Subcutaneous preadipocyte (primary cell): ENCODE results near the gene KYNU.

DNA sequence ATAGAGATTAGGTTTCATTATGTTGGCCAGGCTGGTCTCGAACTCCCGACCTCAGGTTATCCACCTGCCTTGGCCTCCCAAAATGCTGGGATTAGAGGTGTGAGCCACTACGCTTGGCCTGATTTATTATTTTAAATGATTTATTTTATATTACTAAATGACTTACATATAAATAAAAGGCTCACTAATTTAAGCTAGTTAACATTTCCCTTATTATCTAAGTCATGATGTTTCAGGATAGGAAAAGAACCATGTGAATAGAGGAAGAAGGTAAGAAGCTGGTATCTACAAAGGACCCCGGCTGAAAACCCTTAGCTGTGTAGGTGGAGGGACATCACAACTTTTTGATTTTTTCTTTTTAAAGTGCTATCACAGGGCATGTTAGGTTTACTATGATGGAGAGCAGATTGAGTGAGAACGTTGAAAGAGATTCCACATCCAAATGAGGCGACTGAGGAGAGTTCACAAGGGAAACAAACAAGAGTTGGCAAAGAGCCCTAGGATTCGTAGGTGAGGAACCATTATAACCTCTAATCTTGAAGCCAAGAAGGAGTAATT is 197.5 kb upstream of the LRP1B start:
- CAGE, long polyA plus RNA, result no peak

DNA sequence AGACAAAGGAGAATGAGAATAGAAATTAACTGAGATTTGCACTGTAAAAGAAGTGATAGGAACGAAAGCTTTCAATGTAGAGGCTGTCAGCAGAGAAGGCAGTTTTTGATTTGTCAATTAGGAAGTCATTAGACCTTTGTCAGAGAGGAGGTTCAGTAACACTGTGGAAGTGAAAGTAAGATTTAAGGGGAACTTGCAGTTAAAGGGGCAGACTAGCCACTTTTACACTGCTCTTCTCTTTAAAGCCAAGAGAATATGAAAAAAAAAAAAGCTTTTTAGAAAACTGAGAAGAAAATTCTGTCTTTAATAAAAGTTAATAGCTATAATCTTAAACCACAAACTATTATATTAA is 11.5 kb upstream of the KYNU start:
- CAGE, long polyA plus RNA, result no peak

DNA sequence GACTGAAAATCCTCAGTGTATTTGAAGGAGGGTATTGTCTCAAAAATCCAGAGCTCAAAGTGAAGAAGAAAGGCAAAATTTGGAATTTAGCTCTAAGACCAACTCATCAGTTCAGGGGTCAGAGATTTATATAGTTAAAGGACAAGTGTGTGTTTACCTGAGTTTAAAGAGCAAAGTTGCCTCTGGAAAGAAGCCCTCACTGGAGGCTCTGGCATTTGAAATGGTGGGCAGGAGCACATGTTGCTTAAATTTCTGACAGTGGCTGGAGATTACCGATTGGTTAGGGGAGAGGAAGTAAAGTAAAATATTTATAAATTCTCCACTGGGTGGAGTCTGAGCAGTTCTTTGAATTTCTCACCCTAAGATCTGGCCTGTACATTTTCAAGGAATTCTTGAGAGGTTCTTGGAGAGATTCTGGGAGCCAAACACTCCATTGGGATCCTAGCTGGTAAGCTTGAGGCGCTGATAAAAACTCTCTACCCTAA is at the start of gene KYNU:
KYNU (plus strand) TSS at position 376 of the 485 bp plus-strand sequence.
- CAGE, long polyA plus RNA, result no peak

- CAGE, long polyA plus RNA, result no peak
Measured at GRCh38 chr2:143070820-143071200, 58.4 kb upstream of the ARHGAP15 start.

- CAGE, long polyA plus RNA, result no peak
Measured at GRCh38 chr2:144183601-144184315, 148.6 kb downstream of the GTDC1 start.

GRCh38 chr2:144237808-144238266 is 94.5 kb downstream of the GTDC1 start:
- CAGE, long polyA plus RNA, result no peak

DNA sequence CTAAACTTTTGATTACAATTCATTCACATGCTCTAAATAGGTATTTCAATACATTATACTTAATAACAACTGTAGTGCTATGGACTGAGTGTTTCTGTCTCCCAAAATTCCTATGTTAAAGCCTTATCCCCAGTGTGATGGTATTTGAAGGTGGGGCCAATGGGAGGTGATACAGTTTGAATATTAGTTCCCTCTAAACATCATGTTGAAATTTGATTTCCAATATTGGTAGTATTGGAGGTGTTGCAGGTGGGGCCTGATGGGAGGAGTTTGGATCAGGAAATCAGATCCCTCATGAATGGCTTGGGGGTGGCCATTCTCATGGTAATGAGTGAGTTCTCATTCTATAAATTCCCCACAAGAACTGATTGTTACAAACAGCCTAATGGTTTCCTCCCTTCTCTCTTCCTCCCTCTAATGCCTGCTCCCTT is 64.5 kb downstream of the GTDC1 start:
- CAGE, long polyA plus RNA, result no peak

DNA sequence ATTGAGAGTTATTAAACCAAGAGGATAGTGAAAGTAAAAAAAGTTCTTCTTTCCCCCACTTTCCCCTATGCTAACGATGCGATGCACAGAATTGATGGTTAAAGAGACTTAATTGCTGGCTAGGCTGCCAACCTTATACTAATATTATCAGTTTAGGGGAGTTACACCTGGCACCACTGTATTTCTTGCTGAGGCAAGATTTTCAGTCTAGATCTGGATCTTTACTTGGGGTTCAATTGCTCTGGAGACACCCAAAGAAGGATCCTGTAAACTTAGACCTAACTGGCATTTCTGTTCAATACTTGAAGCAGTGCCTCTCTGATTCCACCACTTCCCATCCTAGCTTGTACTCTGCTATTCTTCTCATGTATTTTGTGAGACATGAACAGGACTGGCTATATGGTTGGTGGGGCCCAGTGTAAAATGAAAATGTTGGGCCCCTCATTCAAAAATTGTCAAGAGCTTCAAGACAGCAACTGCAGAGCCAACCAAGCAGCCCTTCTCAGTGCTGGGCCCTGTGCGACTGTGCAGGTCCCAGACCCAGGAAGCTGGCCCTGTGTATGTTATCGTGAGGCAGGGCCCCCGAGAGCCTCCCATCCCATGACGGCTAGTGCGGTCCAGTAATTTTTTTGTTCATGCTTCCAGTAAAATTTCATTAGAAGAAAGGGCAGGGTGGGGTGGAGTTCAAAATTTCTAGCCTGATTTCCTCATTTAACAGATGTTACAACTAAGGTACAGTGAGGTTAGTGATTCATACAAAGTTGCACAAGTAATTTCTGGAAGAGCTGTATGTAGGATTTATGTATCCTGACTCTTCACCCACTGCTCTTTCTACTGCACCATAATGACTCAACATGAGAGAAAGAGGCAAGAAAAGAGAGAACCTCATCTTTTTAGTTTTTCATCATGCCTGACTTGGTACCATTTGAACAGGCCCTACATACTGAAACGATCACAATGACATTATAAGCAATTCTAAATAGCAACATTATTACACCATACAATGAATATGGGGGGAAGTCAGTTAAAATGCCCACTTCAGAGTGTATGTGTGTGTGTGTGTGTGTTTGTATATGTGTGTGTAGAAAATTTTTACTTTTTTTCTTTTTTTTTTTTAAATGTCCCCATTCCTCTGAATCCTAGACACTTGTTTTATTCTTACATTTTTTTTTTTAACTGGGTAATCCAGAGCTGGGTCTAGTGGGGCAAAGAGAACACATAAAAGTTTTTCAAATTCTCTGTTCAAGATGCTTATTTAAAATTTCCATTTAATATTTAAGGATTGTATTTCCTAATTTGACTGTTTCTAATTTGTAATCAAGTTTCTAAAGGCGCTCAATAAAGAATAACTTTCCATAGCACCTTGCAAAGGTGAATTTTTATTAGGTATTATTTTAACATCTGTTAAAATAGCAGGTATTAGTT is 82.1 kb upstream of the GTDC1 start:
- CAGE, long polyA plus RNA, result no peak

- CAGE, long polyA plus RNA, result no peak
Measured at GRCh38 chr2:144415328-144416252, 83.3 kb upstream of the GTDC1 start.

DNA sequence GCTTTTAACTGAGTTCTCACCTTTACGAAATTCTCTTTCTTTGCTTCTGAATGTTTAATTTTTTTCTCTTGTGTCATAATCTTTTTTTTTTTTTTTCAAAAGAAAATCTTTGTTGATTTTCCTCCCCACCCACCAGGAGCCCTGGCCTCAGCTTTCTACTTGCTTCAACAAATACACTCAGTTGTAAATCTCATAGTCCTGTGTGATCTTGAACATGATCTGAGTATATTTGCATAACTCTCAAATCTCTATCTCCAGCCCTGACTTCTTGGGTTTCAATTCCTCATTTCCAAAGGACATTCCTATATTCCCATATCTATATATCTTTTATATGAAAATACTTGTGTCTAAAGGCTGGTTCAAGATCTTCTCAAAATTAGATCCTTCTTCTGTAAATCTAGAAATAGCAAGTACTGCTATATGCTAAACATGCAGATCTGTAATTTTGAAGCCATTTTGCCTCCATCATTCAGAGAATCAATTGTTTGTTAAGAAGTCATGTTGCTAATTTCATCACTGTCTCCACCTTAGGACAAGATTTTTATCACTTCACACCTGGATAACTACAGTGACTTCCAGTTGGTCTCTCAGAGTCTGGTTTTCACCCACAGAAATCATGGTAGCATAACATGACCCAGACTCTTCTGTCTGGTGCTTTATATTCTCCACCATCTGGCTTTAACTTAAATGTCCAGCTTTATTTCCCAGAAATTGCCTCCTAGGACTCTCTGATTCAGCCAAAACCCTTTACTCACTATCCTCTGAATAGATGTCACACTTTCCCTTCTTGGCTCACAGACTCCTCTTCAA is 89.5 kb upstream of the GTDC1 start:
- CAGE, long polyA plus RNA, result no peak

DNA sequence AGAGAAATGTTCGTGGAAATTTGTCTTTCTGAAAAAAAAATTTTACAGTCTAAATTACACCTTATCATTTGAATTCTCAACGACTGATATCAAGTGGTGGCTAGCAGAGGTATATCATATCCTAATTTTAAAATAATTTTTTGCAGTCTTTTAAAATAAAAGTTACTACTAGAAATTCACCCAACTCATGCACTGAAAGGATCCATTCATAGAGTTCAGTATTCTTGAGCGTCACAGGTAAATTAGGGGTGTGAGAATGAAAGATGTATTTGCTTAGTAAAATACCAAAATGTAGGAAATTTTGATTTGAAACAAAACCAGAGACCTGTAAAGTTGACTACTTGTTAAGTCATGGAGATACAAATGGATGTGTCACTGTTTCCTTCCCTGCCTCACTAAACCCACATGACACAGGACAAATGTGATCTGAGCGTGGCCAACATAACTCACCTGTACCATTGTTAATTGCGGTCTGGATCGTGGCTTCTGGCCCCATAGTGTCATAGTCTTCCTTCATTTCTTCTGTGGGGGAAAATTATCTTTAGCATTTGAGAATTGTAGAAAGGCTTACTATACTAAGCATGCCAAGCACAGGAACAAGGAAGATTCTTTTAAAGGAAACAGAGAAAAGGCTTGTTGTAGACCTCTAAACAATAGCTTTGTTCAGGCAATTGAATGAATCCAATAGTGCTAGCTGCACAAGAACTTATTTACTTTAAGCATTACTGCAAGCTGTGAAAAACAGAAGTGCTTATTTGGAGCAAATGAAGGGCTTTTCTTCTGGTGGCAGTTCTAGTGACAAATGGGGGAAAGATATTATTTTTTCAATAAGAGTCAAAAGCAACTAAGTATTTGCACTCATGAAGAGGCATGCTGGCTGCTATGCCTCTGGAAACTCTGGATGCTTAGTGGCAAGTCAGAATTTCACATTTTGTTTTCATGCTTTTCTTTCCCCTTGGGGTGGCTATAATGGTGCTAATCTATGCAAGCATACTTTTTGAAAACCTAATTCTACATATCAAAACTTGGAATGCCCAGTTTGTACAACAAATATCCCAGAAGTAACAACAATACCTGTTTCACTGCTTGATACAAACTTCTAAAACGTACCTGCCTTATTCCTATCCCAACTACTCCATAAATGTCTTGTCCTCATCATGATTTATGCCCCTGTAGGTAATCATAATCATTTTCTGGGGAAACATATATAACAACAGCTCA is 92.4 kb upstream of the GTDC1 start:
- CAGE, long polyA plus RNA, result no peak

- CAGE, long polyA plus RNA, result no peak
Measured at GRCh38 chr2:144434745-144435542, 85.0 kb downstream of the ZEB2 start.

DNA sequence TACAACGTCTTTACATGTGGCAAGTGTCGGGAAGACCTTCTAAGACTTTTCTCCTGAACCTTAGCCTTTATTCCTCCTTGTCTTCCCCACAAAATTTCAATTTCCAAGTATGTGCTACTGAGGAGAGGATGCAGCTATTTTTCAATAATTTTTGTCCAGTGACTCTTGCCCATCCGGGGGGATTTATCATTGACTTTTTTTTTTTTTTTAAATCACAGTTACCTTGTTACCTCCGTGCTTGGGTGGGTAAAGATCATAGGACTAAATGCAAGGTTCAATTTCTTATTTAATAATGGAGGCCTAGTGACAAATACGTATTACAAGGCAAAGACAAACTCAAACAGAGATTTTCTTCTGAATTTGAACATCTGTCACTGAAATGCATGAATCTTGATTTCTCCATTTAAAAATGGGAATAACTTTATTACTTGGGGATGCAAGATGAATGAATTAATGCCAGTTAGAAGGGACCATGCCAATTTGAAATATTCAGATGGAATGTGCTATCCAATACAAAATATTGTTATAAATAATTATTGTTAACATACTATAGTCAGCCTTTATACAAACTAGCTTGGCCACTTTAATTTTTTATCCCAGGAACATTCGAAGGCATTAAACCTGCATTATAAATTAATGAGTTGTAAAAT is 84.1 kb downstream of the ZEB2 start:
- CAGE, long polyA plus RNA, result no peak

- CAGE, long polyA plus RNA, result no peak
Measured at GRCh38 chr2:144459870-144460441, 60.0 kb downstream of the ZEB2 start.

- CAGE, long polyA plus RNA, result no peak
Measured at GRCh38 chr2:144466303-144467241, 53.3 kb downstream of the ZEB2 start.

DNA sequence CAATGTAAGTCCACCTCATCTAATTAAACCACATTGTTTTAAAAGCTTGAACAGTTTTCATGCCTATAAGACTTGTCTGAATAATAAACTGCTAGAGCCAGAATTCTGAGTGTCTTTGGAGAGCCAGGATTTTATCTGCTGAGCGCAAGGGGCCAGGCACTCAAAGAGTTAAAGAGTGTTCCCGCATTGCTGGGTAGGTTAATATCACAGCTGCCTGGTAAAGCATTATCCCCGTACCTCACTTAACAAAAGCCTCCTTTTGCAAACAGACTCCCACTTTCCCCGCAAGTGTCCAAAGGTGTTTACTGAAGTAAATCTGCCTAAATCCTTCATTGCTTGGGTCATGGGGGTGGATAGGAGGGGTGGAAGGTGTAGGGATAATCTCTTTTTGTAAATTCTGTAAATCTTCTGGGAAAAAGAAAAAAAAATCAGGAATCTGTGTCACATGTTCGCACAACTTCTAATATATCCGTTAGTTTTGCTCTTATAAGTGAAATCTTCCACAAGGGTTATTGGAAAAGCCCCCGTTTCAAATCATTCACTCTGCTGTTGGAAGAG is 10.8 kb downstream of the ZEB2 start:
- CAGE, long polyA plus RNA, result no peak

- CAGE, long polyA plus RNA, result no peak
Measured at GRCh38 chr2:144596050-144596736, 76.3 kb upstream of the ZEB2 start.

- CAGE, long polyA plus RNA, result no peak
Measured at GRCh38 chr2:144703739-144704430, 184.0 kb upstream of the ZEB2 start.

DNA sequence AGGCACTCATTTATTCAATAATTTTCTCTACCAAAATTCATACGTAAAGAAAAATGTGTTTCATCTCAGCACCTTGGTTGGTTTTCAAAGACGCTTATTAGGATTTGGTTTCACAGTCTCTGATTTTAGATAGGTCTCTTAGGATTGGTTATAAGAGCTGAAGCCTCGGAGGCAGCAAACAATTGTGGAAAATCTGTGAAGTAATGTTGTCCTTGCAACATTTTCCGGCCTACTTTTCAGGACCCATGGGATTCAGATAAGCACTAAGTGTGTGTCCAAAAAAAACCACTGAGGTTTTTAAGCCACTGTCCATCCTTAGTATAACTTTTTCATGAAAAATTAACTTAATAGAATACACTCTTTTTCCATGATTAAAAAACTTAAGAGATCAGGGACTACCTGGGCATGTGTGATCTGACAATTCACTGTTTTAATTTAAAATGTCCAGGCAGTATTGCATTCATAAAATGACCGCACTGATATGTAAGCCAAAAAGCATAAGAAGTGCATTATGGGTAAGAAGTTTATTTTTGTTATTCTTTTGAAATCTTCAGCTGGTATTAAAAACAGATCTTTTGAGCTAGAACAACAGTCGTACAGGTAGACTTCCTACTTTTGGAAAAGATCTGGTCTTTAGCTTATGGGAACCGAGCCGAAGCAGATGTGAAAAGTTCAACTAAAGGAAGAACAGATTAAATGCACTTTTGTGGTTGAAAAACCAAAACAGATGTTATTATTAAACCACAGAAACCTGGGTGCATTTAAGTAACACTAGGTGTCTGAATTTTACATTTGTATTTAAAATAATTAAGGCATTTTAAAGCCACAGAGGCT is 479.3 kb upstream of the ZEB2 start:
- CAGE, long polyA plus RNA, result no peak

GRCh38 chr2:145022838-145023412 is 503.0 kb upstream of the ZEB2 start:
- CAGE, long polyA plus RNA, result no peak